Breast (tissue), 4 donors: ENCODE data around the genes WBP4 and MTRF1.

DNA sequence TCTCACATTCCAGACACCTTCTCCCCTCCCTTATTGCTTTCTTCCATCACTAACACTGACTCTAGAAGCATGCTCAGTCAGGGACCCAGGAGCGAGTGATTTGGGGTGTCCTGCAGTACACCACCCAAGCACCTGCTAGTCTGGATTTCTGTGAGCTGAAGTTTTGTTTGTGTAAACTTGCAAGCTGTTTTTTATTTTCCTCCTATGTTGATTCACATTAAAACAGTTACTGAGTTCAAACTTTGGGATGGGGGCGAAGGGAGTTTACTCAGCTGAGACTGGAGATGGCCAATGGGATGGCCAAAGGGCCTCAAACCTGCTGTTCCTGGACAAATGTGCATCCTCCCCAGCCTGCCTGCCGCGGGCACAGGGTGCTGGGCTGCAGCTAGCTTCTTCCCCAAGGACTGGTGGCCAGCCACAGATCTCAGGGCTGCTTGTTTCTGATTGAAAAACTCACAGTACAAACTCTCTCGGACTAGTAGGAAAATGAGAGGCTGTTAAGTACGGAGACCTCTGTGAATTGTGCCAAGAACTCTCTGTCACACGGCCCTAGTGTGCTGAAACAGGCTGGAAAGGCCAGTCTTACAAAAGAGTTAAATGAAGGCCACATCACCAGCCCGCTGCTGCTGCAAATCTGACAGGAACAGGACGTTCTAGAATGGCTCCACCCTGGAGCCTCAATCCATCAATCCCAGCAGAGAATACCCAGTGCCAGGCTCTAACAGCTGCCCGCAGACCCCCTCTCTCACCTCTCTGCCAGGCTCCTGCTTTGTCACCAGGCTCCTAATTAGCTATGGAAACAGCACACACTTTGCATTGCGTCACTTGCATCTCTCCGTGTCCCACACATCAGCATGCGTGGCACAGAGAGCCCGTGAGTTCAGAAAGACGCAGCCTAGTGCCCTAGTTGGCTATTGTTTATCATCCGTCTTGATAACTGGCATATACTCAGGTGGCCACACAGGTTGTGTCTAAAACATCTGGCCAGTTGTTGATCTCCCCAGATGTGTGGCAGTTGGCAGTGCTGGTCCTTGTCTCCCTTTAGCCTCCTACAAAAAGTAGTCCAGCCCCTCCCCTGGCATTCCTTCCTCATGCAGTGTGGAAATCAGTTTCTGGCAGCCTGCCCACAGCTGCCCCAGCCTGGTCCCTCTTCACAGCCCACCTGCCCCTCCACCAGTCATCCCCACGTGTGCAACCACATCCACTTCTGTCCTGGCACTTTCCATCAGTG is 314.2 kb downstream of the FOXO1 start:
- PRO-cap, 3 experiments: no peak in any of the 3 experiments
- RRBS: no CpG with 5 or more reads among the region's 17 CpGs

DNA sequence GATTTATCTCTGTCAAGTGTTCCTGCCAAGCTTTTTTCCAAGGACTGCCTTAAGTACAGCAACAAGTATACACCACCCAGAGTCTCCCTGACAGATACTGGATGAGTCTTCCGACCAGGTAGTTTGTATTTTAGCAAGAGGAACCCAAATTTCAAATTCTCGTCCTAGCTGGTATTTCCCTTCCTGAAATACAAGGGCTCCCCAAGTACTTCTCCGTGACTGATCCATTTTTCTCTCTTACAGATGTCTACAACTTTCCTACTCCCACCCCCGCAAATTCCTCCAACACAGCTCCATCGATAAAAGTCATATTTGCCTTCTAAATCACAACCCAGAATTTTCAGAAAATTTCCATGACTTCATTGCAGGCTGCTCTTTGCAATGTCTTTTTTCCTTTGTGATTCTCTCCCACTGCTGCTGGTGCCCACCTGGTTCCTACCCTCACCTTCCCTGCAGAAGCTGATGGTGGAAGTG is 313.3 kb downstream of the FOXO1 start:
- PRO-cap, 3 experiments: no peak in any of the 3 experiments
- RRBS: no CpG with 5 or more reads among the region's 5 CpGs

DNA sequence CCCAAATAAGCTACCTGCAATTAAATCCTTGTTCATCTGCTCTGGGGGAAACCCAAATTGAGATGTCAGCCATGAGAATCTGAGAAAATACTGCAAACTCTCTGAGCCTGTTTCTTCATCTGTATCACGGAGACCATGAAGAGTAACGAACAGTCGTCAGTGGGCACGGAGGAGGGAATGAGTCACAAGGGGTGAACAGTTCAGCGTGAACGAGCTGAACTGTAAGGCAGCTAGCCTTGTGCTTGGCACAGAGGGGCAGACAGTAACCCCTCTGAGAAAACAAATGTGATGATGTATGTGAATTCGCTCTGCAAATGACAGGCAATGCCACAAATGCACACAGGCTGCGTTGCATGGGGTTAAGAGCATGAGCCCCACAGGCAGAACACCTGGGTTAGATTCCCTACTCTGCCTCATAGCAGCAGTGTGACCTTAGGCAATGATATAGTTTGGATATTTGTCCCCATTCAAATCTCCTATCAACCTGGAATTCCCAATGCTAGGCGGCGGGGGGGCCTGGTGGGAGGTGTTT is 288.6 kb downstream of the FOXO1 start:
- PRO-cap, 3 experiments: no peak in any of the 3 experiments
- RRBS: no CpG with 5 or more reads among the region's 10 CpGs

DNA sequence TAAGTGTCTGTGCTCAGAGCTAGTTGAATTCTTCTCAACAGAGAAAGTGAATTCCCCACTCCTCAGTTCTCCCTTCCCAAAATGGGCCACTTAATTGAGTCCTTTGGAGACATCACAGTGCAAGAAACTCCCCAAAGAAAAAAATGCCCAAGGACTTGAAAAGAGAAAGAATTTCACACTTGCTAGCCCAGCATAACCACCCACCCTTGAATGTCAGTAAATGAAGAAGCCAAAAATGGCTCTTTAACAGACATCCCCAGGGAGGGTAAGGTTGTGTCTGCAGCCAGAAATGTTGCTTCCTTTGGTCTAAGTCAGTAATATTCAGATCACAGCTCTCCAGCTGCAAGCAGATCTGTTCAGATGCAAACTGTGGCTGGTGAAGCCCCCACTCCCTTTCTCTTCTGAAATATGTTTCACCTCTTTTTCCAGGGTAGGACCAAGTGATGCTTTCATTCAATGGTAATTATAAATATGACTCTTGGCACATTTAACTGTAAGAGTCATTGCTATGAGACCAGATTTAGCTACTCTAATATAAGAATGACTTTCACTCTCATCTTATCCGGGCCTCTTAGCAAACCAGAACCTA is 234.4 kb downstream of the FOXO1 start:
- PRO-cap, 3 experiments: no peak in any of the 3 experiments
- RRBS: no CpG with 5 or more reads among the region's 1 CpG

DNA sequence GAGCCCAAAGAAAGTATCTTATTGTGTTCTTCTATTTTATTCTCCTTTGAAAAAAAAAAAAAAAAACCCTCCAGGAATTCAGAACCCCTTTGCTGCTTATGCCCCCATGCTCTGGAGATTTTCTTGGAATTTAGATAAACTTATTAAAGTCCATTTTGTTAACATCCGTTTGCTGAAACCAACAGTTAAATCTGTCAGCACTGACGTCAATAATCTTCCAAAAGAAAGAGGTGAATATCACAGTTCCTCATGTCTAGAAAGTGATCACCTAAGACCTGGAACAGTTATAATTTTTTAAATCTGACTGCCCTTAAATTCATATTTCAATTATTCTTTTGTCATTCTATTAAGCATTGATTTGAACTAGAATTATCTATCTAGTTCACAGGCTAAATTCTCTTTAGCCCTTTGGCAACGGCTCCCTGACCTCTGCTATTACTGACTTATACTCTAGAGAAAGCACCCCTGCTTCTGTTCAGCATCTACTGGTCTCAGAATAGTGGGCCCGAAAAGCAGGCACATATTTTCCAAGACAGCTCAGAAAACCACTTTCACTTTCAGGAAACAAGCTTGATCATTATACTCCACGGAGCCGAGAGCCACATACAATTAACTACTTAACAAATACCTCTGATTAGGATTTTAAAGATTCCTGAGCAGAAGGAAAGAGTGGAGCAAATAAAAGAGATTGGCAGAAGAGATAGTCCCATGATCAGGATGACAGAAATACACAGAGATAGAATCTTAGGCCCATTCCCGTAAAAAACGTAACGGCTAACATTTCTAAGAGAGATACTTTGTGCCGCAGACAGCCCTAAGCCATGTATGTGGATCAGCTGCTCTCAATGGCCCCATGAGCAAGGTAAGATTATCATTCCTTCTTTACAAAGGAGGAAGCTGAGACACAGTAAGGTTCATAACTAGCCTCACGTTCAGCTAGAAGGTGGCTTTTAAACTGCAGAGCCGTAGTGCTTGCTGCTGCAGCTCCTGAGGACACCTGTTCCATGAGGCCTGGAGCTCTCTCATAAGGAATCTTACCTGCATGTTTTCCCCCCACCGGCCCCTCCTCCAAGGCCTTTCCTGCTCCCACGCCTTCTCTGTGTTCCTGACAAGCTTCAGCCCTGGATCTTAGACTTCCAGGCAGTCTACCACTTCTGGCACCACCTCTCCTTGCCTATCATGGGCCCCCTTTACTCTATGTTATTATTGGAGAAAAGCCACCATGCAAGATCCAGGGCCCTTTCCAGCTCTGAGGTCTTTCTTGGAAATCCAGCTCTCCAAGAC is 227.4 kb downstream of the FOXO1 start:
- PRO-cap, 3 experiments: no peak in any of the 3 experiments
- RRBS: no CpG with 5 or more reads among the region's 14 CpGs

- PRO-cap, 3 experiments: no peak in any of the 3 experiments
- RRBS: no CpG with 5 or more reads among the region's 15 CpGs
These were observed 220.9 kb downstream of the FOXO1 start for GRCh38 chr13:40445442-40446138.

GRCh38 chr13:40558629-40559222 is 107.7 kb downstream of the FOXO1 start:
- PRO-cap, 3 experiments: no peak in any of the 3 experiments
- RRBS: no CpG with 5 or more reads among the region's 2 CpGs

GRCh38 chr13:40559311-40560562 is 106.7 kb downstream of the FOXO1 start:
- PRO-cap, 3 experiments: no peak in any of the 3 experiments
- RRBS: no CpG with 5 or more reads among the region's 26 CpGs

DNA sequence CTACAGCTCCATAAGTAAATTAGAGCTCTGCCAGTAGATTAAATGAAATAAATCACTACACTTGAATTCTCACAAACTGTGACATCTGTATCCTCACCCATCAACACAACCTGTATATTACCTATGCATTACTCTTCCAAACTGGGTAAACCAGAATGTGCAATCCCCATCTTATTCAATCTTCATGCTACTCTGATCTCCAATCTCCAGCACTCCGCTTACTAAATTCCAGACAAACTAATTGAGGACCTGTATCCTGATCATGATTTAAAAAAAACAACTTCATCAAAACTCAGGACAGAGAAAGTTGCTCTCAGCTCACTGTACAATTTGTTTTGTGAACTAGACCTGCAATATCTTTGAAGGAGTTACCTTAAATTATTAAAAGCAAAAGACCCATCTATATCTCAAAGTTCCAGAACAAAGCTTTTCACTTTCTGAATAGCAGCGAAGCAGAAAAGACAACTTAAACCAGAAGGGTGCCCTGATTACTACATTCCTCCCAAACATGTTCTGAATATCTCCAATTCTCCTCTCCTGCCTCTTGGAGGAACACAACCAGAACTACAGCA is 74.3 kb downstream of the FOXO1 start:
- PRO-cap, 3 experiments: no peak in any of the 3 experiments
- RRBS: no CpG with 5 or more reads among the region's 2 CpGs

DNA sequence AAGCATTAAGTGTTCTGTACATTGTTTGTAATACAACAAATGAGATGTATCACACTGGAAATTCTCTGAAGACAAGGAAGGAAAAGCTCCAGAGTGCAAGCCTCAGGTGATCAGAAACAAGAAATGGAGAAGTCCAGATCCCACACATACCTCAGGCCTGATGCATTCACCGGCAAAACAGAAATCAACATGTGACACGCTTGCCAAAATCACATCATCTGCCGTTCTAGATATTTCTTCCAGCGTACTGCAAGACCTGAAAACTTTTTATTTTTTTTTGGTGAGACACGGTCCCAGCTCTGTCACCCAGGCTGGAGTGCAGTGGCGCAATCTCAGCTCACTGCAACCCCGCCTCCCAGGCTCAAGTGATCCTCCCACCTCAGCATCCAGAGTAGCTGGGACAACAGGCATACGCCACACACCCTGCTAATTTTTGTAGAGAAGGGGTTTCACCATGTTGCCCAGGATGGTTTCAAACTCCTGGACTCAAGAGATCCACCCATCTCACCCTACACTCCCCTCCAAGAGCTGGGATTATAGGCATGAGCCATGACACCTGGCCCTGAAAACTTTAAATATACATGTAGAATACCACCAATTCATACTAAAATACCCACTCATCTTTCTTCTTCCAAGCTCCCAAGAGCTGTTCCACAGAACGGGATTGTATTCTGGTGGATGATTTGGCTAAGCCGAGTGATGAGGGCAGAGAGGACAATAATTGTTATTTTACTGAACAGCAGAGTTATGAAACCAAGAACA is 48.4 kb downstream of the FOXO1 start:
- PRO-cap, 3 experiments: no peak in any of the 3 experiments
- RRBS: no CpG with 5 or more reads among the region's 10 CpGs

DNA sequence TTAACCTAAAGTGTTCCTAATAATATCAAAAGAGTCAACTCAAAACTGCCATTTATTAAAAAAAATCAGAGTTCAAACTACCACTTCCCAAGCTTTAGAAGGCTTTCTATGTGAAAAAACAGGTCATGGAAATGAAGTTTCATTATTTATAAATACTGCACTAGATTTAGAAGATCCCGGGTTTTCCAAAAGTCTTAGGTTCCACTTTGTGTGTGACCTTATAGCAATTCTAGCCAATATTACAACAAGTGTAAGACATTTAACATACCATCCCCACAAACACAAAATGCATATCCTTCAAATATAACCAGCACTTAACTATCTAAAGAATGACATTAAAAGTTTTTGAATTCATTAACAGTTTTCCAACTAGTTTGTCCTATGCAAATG is 4.2 kb downstream of the FOXO1 start:
- PRO-cap, 3 experiments: no peak in any of the 3 experiments
- RRBS: no CpG with 5 or more reads among the region's 1 CpG

DNA sequence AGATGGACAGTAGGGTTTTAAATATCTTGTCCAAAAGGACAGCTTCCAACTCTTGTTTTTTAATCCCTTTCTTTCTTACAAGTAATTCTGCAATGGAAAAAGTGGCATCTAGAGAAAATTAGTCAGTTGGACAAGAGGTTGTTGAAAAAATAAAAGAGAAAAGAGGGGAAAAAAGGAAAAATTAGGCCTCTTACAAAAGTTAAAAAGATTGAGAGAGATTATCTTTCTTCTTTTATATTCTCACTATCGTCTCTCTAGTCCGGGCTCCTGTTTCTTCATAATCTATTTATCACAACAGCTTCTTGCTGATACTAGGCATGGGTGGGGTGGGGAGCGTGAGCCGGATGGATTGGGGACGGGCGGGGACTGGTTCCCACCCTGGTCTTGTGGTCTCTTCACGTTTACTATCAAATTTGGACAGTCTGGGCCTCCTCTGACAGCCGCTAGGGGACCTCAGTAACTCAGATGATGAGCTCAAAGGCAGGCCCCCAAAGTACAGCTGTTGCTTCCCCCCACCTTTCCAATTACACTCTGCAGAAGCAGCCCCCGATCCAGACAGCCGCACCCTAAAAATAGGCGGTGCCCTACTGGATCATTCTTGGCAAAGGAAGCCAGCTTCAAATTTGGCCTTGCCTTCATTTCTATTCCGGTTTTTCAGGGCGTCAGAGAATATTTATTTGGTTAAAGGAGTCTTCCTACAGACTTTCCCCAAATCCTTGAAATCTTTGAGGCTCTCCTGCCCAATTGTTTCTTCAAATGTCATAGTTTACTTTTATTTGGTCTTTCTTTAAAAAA is 1.8 kb upstream of the FOXO1 start:
- PRO-cap, 3 experiments: no peak in any of the 3 experiments
- RRBS: 17% methylated on average over 3 of the region's 13 CpGs

GRCh38 chr13:40917208-40918015 is 101.7 kb downstream of the ELF1 start:
- PRO-cap, 3 experiments: no peak in any of the 3 experiments
- RRBS: no CpG with 5 or more reads among the region's 8 CpGs

- PRO-cap, 3 experiments: peak in 2 of 3 experiments; most common plus-strand start chr13:40921276 (in 1); most common minus-strand start chr13:40921365 (in 1)
- RRBS: no CpG with 5 or more reads among the region's 16 CpGs
These were observed 98.2 kb downstream of the ELF1 start for GRCh38 chr13:40920733-40921534.

- PRO-cap, 3 experiments: no peak in any of the 3 experiments
- RRBS: no CpG with 5 or more reads among the region's 15 CpGs
These were observed 81.4 kb downstream of the ELF1 start for GRCh38 chr13:40937599-40938248.

DNA sequence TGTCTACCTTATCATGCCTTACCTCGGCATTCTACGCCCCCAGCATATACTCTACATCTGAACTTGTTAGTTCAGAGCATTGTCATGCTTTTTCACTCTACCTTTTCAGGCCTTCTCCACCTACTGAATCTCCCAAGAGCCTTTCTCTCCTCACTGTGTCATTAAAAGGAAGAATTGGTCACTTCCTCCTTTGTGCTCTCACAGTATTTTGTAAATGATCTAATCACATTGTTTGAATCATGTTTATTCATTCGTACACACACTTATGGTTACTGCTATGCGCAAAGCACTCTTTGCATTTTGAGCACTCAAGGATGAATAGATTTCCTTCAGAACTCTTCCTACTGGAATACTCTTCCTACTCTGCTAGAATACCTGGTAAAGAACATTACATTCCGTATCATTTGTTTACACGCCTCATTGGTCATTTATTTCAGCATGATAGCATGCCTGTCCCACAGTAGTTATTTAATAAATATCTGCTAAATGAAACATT is 15.8 kb upstream of the ELF1 start:
- PRO-cap, 3 experiments: no peak in any of the 3 experiments
- RRBS: no CpG with 5 or more reads among the region's 6 CpGs

DNA sequence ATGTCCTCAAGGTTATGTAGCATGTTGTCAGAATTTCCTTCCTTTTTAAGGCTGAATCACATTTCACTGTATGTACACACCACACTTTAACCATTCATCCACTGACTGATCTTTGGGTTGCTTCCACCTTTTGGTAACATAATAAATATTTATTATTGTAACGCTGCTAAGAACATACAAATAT is 11.1 kb upstream of the WBP4 start:
- PRO-cap, 3 experiments: no peak in any of the 3 experiments
- RRBS: no CpG with 5 or more reads among the region's 1 CpG

GRCh38 chr13:41058733-41059510 is 2.4 kb upstream of the WBP4 start:
- PRO-cap, 3 experiments: no peak in any of the 3 experiments
- RRBS: no CpG with 5 or more reads among the region's 17 CpGs

DNA sequence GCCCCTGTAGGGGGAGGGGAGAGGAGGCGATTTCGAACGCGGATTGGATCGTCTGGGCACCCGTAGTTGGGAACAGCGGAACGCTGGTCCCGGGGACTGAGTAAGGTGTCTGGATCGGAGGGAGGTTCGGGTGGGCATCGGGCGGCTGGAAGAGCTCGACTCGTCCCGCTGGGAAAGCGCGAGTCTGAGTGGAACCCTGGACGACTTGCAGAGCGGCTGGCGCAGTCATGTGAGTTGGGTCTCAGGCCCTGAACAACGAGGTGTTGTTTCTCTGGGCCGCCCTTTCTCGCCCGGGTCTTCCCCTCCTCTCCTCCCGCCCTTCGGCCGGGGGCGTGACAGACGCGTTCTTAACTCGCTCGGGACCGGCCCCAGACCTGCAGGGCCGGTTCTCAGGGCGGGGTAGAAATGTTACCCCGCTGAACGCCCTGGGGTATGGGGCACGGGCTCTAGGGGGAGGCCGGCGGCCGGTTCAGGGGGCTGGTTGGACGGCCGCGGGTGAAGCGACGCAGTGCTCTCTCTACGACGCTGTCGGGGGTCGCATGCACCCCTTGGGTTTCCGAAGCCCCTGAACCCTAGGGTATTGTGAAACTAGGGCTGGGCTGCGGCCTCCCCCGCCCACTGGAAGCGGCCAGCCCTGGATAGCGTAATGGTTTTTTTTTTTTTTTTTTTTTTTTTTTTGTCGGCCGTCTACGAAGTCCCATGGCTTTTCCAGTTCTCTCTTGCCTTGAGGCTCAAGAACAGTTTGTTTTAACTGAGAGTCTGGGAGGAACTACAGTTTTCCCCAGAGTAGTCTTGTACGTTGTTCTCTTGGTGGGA is at the start of gene WBP4:
Gene WBP4, plus strand, starts transcription at position 63 of the 816 bp plus-strand sequence.
- PRO-cap, 3 experiments: peak in 3 of 3 experiments; most common plus-strand start position 433 of the sequence (in 3); most common minus-strand start position 721 of the sequence (in 3)
- RRBS: 3% methylated on average over 15 of the region's 60 CpGs

GRCh38 chr13:41263173-41264070 is at the start of gene MTRF1:
TSS of gene MTRF1 (minus strand) at chr13:41263576.
- PRO-cap, 3 experiments: peak in 3 of 3 experiments; most common minus-strand start chr13:41263576 (in 3)
- RRBS: no CpG with 5 or more reads among the region's 34 CpGs